Subcutaneous preadipocyte (primary cell): ENCODE data around the genes STPG1 and CLIC4.

- CAGE, long polyA plus RNA, result no peak
These were observed 33.8 kb downstream of the HNRNPR start for GRCh38 chr1:23309795-23311224.

GRCh38 chr1:23343005-23344209 lies 677 bp downstream of the HNRNPR start:
- CAGE, long polyA plus RNA, result no peak

GRCh38 chr1:23367442-23368621 lies 1.8 kb downstream of the ZNF436 start:
- CAGE, long polyA plus RNA, result no peak

DNA sequence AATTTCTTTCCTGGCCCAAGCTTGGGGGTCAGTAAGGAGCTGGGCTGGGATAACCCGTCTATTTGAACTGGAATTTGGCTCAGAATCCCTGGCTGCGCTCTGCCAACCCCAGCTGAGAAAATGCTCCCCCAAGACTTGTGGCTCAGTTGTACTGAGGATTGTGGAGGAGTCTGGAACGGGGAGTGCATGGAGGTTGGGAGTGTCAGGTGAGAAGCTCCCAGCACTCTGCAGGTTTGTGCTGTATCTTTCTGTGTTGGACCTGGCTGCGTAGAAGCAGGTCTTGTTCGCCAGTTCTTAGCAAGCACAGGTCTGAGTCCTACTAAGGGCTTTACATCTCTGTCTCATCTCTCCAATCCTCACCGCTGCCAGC lies 1.6 kb downstream of the TCEA3 start:
- CAGE, long polyA plus RNA, result no peak

- CAGE, long polyA plus RNA, result no peak
These were observed 6.9 kb downstream of the E2F2 start for GRCh38 chr1:23523974-23524636.

GRCh38 chr1:23557124-23557932 lies 2.0 kb downstream of the ID3 start:
- CAGE, long polyA plus RNA, result no peak

DNA sequence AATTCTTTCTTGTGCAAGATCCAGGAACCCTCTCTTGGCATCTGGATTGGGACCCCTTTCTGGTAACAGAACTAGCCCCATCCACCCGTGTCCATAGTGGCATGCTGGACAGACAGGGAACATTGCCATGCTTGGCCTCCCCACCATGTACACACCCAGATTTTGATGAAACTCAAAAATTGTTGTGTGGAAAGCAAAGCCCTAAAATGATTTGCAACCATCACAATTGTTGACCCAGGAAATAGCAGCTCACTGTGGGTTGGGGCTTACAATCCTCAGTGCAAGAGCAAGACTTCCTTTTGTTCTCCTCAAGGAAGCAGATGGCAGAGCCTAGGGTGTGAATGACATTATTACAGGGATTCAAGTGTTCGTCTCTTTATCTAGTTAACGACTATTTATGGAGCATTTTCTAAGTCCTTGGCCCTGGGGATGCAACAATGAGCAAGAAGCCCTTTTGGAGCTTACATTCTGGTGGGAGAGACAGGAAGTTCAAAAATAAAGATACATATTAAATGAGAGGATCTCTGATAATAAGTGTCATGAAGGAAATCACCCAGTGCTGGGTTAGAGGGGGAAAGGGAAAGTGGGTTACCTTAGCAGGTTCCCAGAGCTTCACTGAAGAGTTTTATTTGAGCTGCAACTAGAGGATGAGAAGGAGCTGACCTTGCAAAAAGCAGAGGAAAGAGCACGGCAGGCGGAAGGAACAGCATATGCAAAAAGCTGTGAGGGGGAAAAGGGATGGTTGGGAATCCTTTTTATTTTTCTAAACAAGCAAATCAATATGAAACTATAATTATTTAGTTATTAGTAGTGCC lies 38.4 kb upstream of the ID3 start:
- CAGE, long polyA plus RNA, result no peak

GRCh38 chr1:23785602-23786232 lies 5.2 kb upstream of the LYPLA2 start:
- CAGE, long polyA plus RNA, result no peak

DNA sequence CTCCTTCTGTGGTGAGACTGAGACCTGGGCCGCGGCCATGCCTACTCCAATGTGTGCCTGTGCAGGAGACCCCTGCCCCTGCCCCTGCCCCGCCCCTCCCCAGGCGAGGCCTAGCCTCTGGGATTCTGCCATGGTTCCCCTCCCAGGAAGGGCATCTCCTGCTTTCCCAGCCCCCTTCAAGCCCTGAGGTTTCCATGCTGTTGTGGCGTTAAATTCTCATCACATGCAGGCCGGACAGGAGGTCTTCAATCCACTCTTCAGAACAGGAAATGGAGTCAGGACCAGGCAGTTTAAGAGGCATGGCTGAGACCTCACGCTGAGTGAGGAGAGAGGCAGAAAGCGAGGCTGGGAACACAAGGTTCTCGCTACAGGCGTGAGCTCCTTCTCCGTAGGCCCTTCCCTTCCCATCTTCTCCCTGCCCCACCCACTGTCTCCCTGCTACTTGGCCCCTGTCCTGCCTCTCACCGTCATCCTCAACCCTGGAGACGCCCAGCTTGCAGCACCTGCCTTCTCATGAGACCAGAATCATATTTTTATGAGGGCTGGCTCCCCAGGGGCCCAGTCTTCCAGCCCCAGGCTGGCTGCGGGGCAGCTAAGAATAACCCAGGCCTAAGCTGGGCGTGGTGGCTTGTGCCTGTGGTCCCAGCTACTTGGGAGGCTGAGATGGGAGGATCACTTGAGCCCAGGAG lies 6.8 kb downstream of the MYOM3 start:
- CAGE, long polyA plus RNA, result no peak

- CAGE, long polyA plus RNA, result no peak
These were observed 3.3 kb downstream of the MYOM3 start for GRCh38 chr1:24108289-24109428.

DNA sequence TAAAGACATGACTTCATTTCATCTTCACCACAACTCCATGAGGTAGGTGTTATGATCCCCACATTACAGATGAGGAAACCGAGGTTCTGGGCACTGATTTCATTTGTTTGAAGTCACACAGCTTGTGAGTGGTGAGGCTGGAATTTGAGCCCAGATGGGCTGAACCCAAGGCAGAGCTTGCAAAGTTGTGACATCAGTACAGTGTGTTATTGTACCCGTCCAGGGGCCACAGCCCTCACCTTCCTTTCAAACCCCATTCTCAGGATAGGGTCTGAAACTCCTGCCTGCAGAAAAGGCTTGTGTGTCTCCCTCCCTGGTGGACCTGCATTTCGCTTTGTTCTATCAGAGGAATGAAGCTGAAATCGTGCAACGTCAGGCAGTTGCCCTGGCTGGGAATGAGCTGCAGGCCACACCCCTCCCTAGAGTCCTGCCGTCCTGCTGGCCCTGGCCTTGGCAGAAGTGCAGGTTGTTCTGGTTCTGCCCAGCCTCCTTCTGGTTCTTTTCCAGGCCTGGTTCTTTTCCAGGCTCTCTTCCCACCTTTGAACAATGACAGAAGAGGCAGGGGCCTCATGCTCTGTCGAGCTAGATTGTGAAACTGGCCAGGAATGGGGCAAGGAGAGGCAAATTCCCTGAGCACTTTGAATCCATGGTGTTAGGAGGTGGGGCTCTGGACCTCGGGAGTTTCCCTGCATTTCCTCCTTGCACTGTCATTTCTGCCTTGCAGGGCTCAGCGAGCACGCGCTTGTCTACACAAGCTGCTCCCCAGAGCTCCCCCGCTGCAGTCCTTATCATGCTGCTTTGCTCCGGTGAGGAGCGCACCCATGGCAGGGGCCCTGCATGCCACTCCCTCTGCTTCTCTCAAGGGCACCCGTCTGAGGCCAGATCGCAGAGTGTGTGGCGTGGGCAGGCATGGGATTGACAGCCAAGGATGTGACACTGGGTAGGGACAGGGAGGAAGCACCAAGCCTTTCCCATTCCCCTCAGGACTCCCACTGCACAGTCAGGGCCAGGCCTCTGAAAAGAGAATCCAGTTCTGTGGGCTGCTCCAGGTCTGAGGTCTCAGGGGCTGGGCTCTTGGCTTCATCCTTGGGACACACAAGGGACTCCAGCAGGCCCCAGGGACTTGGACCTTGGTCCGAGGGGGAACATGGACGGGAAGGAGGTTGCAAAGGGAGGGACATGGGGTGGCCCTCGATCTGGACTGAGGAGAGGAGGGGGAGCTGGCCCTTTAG lies 8.3 kb upstream of the MYOM3 start:
- CAGE, long polyA plus RNA, result no peak

- CAGE, long polyA plus RNA, result no peak
These were observed 1.2 kb downstream of the IL22RA1 start for GRCh38 chr1:24141589-24142214.

GRCh38 chr1:24254667-24255165 lies 64.4 kb upstream of the GRHL3 start:
- CAGE, long polyA plus RNA, result no peak

- CAGE, long polyA plus RNA, result no peak
These were observed 33.6 kb downstream of the STPG1 start for GRCh38 chr1:24379799-24380564.

- CAGE, long polyA plus RNA, result no peak
These were observed 20.3 kb downstream of the STPG1 start for GRCh38 chr1:24393332-24393643.

GRCh38 chr1:24413267-24414183 lies at the start of gene STPG1:
Gene STPG1 (minus strand): TSS chr1:24413782.
- CAGE, long polyA plus RNA, result no peak

DNA sequence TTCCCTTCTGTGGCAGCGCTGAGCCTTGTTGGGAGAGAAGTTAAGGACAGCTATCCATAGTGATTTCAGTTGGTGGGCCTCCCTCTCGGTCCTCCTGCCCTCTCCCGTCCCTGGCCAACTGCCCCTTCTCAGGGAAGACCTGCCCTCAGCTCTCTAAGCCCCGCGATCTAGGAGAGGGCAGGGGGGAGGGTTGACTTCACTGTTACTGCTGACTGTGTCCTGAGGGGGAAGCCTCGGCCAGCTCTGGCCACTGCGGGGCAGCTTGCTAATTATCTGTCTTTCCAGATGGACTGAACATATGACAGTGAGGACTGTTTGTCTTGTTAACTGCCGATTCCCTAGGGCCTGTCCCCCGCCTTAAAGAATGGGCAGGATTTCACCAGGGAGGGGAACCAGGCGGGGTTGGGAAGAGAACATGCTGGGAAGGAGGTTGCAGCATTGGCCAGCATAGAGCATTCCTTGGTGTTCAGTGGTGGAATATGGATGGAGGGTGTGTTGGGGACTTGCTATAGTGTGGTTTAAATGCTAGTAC lies 22.8 kb downstream of the NIPAL3 start:
- CAGE, long polyA plus RNA, result no peak

DNA sequence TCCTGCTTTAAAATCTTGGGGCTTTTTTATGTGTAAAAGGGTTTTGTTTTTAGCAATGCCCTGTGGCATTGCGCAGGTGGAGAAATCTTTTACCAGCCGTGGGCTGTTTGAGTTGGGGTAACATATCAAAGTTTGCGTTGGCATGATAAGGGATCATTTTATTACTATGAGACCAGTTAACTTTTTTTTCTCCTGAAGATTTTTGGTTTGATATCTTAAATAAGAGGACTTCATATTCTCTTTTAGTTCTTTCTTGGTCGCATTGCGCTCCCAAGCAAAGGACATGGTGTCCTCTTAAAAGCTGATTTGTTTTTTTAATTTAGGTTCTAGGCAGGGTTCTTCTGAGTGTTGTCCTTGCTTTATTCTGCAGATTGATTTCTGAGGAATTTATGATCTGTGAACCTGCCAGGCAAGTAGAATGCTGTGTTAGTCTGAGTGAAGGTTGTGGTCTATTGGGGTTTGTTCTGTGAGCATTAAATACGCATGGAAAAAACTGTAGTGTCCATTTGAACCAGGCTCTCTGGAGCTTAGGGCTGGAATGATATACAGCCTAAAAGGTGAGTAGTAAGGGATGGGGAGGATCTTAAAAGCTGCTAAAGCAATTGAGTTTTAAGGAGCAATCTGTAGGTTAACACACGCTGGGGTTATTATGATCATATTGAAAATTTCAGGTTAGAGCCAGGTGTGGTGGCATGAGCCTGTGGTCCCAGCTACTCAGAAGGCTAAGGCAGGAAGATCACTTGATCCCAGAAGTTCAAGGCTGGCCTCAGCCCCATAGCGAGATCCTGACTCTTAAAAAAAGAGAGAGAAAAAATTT lies 12.4 kb downstream of the SRRM1 start:
- CAGE, long polyA plus RNA, result no peak

DNA sequence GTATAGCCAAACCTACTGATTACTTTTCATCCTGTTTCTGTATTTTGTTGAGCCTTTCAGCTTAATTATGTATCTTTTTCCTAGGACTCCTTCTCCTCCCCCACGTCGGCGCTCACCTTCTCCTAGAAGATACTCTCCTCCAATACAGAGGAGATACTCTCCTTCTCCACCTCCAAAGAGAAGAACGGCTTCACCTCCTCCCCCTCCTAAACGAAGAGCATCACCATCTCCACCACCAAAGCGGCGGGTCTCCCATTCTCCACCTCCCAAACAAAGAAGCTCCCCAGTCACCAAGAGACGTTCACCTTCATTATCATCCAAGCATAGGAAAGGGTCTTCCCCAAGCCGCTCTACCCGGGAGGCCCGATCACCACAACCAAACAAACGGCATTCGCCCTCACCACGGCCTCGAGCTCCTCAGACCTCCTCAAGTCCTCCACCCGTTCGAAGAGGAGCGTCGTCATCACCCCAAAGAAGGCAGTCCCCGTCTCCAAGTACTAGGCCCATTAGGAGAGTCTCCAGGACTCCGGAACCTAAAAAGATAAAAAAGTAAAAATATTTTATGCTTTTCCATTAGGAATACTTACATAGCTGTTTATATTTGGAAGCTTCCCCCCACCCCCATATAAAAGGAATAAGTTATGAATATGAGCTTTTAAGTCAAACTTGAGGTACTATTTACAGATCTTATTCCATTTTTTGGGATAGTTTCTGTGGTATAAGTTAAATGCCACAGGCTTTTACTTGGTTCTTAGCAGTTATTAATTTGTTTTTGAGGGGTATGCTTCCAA lies 26.1 kb downstream of the SRRM1 start:
- CAGE, long polyA plus RNA, result no peak

GRCh38 chr1:24744650-24745684 lies at the start of gene CLIC4:
Gene CLIC4 (plus strand): TSS chr1:24745447.
- CAGE, long polyA plus RNA, result start-site peak on the plus strand at chr1:24745380-24745485, 3,115 and 363 reads in 2 replicates